ENCODE measurements around a stretch of chr10.

DNA sequence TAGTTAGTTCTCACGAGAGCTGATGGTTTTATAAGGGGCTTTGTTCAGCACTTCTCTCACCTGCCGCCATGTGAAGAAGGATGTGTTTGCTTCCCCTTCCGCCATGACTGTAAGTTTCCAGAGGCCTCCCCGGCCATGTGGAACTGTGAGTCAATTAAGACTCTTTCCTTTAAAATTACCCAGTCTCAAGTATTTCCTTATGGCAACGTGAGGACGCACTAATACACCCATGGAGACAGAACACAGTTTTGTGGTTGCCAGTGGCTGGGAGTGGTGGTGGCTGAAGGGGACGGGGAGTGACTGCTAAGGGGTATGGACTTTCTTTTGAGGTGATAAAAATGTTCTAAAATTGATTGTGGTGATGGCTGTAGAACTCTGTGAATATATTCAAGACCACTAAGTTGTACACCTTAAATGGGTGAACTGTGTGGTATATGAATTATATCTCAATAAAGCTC lies 109.7 kb downstream of the FAM53B start:
- PRO-cap = no peak
- RAMPAGE, long total RNA, 4 experiments = no peak in any of the 4 experiments

DNA sequence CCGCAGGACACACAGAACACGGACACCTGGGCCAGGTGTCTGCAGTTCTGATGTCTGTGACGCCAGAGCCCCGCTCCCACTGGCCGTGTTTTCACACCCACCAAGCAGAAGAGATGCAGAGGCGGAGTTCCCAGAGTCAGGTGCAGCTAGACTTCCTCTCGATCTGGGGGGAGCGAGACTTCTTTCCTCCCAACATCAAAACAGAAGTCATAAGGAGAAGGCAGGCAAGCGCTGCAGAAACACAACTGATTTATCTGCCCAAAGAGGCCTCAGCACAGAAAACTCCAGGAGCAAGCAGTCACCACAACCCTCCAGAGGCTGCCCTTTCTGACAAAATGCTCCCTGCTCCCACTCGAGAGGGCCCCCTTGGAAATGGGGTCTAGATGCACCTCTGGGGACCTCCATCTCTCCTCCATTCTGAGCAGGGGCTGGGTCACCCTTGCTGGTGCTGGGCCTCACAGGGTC lies 107.4 kb downstream of the FAM53B start:
- PRO-cap = unidirectional peak, plus-strand start at position 210 of the sequence
- RAMPAGE, long total RNA, 4 experiments = no peak in any of the 4 experiments

DNA sequence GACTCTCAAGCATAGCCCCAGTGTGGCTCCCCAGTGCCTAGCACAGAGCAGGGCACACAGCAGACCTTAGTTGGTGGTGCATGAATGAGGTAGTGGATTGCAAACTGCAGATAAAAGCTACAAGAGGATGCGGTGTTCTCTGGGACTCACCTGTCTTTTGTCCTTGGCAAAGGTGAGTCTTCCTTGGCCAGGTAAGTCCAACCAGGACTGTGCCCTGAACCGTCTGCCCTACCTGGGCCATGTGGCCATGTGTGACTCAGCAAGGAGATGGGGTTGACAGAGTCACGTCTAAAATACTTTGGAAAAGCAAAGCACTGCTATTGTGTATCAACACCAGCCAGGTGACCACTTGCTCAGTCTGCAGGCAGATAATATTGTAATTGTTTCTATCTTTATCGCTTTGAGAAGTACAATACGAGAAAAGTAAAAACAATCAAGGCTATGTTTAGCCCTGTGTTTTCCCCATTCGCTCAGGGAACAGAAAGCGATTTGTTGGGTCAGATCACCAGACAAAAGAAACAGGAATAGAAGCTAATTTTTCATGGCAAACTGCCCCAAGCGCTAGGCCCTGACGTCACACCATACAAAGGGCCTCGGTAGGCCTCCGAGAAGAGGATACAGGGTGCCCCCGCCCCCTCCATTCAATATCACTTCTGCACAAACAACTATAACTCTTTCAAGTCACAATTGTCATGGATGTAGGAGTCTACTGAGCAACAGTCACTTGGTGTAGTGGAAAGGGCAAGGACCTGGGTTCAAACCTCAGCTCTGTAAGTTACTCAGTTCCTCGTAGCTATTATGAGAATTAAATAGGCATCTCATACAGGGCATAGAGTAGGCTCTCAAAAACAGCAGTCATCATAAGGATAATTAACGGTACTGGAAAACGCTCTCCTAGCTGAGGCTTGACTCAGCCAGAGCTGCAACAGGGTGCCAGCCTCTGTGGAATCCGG lies 57.2 kb downstream of the FAM53B start:
- PRO-cap = no peak
- RAMPAGE, long total RNA, 4 experiments = no peak in any of the 4 experiments

DNA sequence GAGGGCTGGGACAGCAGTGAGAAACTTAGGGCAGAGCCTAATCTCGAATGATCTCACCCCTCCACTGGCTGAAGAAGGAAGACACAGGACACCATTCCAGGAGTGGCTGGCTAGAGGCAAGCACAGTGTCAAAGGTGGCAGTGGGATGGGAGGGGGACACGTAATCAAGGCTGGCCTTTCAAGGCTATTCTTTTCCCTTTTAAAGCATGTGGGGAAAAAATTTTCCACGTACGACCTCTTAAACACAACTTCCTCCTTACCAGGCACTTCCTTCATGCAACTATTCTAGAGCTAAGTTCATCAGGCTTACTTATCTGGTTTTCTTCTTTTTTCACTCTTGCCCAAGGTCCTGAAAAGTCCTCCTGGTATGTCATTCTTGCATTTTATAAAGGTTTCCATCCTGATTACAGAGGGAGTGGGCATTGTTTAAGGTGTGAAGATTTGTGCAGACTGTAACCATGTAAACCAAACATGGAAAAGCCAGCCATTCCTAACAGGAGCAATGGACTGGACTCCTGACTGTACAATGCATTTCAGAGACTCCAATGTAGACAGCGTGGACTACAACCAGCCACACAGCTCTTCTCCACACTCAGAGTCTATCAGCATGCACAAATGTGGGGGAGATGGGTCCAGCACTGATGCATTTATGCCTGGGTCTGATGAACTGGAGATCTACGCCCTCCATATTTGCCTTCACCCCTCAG lies 14.8 kb downstream of the FAM53B start:
- PRO-cap = no peak
- RAMPAGE, long total RNA, 4 experiments = no peak in any of the 4 experiments

- PRO-cap = unidirectional peak, plus-strand start at chr10:124736971; unidirectional peak, plus-strand start at chr10:124737005
- RAMPAGE, long total RNA, 4 experiments = no peak in any of the 4 experiments
These were observed 7.7 kb downstream of the FAM53B start for GRCh38 chr10:124736276-124737179.

- PRO-cap = bidirectional peak, plus-strand start at chr10:124742577, minus-strand start at chr10:124742550; bidirectional peak, plus-strand start at chr10:124742987, minus-strand start at chr10:124742868
- RAMPAGE, long total RNA, 4 experiments = no peak in any of the 4 experiments
These were observed 1.7 kb downstream of the FAM53B start for GRCh38 chr10:124742410-124743028.

GRCh38 chr10:124946623-124947329 lies 4.9 kb downstream of the ZRANB1 start:
- PRO-cap = no peak
- RAMPAGE, long total RNA, 4 experiments = no peak in any of the 4 experiments

GRCh38 chr10:124977982-124978346 lies 36.0 kb downstream of the ZRANB1 start:
- PRO-cap = no peak
- RAMPAGE, long total RNA, 4 experiments = no peak in any of the 4 experiments

DNA sequence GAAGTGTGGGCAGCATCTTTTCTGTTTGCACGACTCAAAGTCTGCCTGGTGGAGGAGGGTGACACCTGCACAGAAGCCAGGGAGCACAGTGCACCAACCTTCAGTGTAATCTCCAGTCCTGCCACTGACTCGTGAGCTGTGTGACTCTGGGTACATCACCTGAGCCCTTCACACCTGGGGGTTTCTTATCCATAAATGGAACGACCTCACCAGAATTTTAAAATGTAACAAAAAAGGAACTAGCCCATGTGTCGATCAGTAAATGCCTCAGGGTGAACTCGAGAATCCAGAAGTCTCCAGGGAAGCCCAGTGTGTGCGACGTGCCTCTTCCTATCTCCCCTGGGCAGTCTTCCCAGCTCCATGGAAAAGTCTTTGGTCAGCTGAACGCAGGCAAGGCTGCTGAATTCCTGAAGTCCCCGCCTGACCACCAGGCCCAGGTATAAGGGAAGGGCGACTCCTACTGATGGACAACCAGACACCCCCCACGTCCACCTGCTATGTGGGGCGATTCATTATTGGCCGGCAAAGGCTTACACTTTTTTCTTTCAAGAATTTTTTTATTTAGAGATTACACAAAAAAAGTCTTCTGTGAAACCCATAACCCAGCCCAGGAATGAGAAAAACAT lies 38.8 kb upstream of the CTBP2 start:
- PRO-cap = no peak
- RAMPAGE, long total RNA, 4 experiments = no peak in any of the 4 experiments

DNA sequence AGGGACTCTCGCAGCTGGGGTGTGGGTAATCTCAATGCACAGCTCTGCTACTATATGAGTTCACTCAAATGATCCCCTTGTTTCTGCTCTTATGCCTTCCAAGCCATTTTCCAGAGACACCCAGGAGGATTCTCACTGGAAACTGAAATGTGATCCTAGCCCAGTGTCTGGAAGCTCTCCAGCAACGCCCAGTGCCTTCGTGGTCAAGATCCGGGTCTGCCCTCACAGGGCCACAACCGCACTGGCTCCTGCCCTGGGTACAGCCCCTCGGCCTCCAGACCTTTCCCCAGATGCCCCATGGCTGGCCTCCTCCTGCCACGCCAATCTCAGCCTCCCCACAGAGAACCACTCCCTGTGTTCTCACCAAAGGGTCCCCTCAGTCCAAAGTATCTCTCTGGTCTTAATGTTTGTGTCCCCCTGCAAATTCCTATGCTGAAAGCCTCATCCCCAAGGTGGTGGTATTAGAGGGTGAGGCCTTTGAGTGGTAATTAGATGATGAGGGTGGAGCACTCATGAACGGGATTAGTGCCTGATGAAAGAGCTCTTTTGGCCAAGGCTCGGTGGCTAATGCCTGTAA lies 57.9 kb upstream of the CTBP2 start:
- PRO-cap = no peak
- RAMPAGE, long total RNA, 4 experiments = start-site peak on the minus strand in 1 of 4 experiments, centred at position 486 of the sequence, 7 reads per replicate

DNA sequence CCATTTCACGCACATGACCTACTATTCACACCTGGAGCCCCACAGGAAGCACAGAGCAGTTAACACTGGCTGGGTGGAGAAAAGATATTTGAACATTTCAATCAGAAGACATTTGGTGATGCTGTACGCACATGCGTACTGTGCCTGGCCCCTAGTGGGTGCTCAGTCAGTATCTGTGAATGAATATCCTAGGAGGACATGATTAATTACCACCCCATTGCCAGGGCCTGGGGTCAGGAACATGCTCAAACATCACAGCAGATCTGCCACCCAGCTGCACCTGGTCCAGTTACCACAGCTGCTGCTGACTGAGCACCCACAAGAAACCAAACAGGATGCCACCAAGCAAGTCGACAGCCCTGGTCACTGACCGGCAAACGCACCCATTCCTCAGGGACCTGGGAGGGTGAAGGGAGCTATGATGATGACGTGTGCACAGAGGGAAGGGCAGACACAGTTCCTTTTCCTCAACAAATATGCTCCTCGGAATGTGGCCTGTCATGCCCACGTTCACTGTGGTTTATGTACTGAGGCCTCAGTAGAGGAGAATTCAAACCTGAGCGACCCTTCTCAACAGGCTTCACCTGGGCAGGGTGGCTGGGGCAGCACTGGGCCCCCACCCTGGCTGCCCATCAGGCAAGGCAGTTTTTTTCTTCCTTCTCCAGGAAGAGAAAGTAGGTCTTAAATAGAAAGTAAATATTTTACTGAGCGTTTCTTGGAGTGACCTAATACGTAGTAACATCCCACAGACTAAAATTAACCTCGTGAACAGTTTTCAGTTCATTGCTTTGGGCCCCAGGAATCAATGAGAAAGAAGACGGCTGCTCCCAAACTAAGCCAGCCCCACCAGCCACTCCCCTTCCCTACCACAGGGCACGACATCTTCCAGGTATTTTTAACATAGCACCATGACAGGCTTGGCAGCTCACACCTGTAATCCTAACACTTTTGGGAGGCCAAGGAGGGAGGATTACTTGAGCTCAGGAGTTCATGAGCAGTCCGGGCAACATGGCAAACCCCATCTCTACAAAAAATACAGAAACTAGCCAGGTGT lies 119.2 kb upstream of the CTBP2 start:
- PRO-cap = bidirectional peak, plus-strand start at position 553 of the sequence, minus-strand start at position 310 of the sequence; unidirectional peak, plus-strand start at position 712 of the sequence
- RAMPAGE, long total RNA, 4 experiments = no peak in any of the 4 experiments

- PRO-cap = unidirectional peak, plus-strand start at chr10:125149538
- RAMPAGE, long total RNA, 4 experiments = no peak in any of the 4 experiments
These were observed 121.5 kb upstream of the CTBP2 start for GRCh38 chr10:125149005-125150201.

- PRO-cap = no peak
- RAMPAGE, long total RNA, 4 experiments = no peak in any of the 4 experiments
These were observed 125.8 kb upstream of the CTBP2 start for GRCh38 chr10:125153686-125154043.

GRCh38 chr10:125229969-125230311 lies 202.1 kb upstream of the CTBP2 start:
- PRO-cap = no peak
- RAMPAGE, long total RNA, 4 experiments = no peak in any of the 4 experiments

- PRO-cap = no peak
- RAMPAGE, long total RNA, 4 experiments = no peak in any of the 4 experiments
These were observed 240.1 kb downstream of the TEX36 start for GRCh38 chr10:125442816-125443257.

DNA sequence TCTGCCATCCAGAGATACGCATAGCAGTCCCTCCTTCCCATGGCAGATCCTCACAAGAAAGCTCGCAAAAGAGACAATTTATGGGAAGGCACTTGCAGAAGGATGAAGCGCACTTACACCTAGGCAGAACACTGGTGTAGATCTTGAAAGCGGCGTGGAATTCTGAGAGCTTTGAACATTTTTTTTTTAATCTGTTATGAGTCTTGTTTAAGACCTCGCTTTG lies 22.4 kb downstream of the TEX36 start:
- PRO-cap = unidirectional peak, plus-strand start at position 144 of the sequence
- RAMPAGE, long total RNA, 4 experiments = no peak in any of the 4 experiments

DNA sequence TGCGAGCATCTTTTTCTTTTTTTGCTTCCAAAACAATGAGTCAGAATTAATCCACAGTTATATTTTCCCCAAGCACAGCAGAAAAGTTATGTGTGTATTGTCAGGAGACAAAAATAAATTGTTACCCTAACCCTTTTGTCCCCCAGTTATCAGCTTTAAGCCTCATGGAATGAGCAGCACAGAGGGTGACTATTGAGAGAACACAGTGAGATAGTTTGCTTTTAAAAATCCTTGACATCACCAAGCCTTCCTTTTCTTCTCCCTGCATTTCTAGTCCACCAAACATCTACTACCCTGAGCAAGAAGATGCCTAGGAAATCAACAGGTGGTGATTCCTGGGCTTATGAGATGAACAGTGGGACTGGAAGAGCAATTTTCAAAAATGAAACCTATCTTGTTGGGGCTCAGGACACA lies 27.9 kb downstream of the BCCIP start:
- PRO-cap = no peak
- RAMPAGE, long total RNA, 4 experiments = no peak in any of the 4 experiments

DNA sequence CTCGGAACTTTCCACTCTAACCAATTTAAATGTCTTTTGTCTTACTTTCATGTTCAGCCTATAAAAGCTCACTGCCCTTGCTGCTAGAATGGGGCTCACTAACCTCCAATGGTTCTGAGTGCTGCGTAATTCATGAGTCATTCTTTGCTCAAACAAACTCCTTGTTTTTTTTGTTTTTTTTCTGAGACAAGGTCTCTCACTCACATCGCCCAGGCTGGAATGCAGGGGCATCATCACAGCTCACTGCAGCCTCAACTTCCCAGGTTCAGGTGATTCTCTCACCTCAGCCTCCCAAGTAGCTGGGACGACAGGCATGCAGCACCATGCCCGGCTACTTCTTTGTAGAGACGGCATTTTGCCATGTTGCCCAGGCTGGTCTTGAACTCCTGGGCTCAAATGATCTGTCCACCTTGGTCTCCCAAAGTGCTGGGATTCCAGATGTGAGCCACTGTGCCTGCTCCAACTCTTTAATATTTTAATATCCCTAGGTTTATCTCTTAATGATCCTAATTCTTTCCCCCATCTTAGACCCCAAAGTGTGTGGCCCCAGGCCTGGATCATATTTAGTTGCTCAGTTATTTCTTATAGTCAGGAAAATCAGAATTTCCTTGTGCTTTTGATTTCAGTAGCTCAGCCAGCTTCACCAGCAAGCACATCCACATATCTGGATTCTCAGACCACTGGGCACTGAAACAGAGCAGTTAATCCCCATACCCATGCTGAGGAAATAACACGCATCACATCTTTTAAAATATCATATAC lies 1.4 kb downstream of the DHX32 start:
- PRO-cap = no peak
- RAMPAGE, long total RNA, 4 experiments = no peak in any of the 4 experiments

- PRO-cap = no peak
- RAMPAGE, long total RNA, 4 experiments = no peak in any of the 4 experiments
These were observed 2.2 kb upstream of the FANK1 start for GRCh38 chr10:125894294-125894505.

- PRO-cap = no peak
- RAMPAGE, long total RNA, 4 experiments = no peak in any of the 4 experiments
These were observed 174.3 kb downstream of the FANK1 start for GRCh38 chr10:126070396-126071270.